Gastroesophageal sphincter (tissue), 4 donors: ENCODE measurements around a stretch of chr3.

DNA sequence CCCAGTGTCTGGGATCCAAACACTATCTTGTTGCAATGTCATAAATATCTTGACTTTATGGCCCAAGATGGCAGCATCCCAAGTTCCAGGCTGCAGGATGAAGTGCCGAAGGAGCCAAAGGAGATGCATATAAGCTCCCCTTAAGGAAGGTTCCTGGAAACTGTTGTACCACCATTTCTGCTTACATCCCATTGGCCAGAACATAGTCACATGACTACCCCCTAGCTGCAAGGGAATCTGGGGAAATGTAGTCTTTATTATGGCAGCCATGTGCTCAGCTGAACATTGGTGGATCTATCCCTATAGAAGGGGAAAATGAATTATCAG is 54.3 kb downstream of the BDH1 start:
- PRO-cap, result no peak
- RAMPAGE, long total RNA, 4 experiments, result no peak in any of the 4 experiments

GRCh38 chr3:197501856-197502486 is 53.8 kb downstream of the BDH1 start:
- PRO-cap, result no peak
- RAMPAGE, long total RNA, 4 experiments, result no peak in any of the 4 experiments

DNA sequence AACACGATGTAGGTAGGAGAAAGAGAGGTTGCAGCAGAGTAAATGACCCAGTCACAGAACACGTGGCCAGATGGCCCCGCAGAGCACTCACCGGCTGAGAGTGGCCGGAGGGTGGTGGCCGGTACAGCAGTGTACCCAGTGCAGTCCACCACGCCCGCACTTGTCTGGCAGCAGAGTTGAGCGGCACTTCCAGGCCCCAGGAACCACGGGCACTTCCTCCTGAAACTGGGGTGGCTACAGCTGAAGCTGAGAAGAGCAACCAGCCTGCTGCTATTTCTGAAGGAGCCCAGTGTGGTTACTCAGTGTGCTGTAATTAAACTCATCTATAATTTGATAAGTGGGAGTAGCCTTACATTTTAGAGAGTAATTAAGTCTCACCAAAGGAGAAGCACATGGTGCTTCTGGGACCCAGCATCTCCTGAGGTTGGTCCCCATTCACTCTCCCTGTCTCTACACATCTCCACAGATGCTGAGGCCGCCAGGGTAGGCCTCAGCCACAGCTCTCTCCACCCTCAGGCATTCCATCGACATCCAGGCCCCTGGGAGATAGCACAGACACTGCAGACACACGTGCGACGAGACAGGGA is 49.8 kb downstream of the BDH1 start:
- PRO-cap, result no peak
- RAMPAGE, long total RNA, 4 experiments, result no peak in any of the 4 experiments

DNA sequence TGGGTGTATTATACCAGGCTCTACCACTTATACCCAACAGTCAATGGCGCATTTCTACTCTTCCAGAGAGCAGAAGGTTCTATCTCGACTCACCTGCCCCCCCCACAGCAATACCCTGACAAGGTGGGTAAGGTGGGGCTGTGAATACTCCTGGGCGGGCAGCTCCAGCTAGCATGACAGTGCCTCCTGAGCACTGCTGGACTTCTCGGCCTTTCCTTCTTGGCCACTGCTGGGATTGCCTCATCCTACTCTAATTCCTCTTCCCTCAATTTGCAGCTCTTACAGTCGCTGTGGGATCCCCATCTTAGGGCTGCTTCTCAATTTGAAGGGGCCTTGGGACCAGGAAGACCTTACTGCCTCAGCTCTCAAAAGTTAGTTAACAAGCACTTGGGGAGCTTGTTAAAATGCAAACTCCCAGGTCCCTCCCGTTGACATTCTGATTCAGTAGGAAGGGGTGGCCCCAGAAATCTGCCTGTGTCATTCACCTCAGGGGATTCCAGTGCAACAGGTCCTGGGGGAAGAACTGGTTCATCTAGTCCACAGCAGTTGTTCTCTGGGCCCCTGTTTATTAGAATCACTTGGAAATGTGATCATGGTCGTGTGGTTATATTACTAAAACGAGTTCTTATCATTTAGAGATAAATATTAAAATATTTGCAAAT is 14.8 kb downstream of the BDH1 start:
- PRO-cap, result no peak
- RAMPAGE, long total RNA, 4 experiments, result no peak in any of the 4 experiments

GRCh38 chr3:197613167-197614174 is 57.7 kb upstream of the BDH1 start:
- PRO-cap, result no peak
- RAMPAGE, long total RNA, 4 experiments, result no peak in any of the 4 experiments

DNA sequence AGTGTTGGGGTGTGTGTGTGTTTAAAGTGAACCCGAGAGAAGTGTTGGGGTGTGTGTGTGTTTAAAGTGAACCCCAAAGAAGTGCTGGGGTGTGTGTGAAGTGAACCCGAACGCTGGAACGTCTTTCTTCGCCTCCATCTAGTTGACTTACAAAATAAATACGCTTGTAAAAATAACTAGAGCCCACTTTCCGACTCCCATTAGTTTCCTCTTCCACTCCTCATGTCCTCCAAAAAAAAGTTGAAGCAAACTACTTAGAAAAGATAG is 918 bp downstream of the LRCH3 start:
- PRO-cap, result no peak
- RAMPAGE, long total RNA, 4 experiments, result no peak in any of the 4 experiments

GRCh38 chr3:197792306-197792547 is 1.2 kb downstream of the LRCH3 start:
- PRO-cap, result unidirectional peak, minus-strand start at chr3:197792465
- RAMPAGE, long total RNA, 4 experiments, result no peak in any of the 4 experiments

GRCh38 chr3:197838522-197838869 is 47.4 kb downstream of the LRCH3 start:
- PRO-cap, result no peak
- RAMPAGE, long total RNA, 4 experiments, result no peak in any of the 4 experiments

DNA sequence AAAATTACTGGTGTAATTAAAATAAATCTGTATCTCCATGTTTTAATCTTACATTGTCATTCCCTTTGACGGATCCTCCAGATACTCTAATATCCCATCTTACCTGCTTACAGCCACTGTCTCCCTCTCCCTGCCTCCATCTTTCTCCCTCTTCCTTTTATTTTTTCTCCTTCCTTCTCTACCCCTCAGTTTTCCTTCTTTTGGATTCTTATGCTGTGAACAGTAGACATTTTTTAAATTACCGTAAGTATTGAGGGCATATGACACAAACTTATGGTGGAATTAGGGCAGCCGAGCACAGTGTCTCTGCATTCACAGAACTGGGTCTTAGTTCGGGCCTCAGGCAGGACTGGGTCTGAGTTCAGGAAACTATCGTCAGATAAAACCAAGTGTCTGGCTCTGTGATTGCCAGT is 146.1 kb downstream of the LMLN start:
- PRO-cap, result no peak
- RAMPAGE, long total RNA, 4 experiments, result no peak in any of the 4 experiments